Placental pericyte (primary cell): ENCODE results near the genes OR1R1P and CTNS.

- CAGE, long polyA plus RNA, result no peak
These were observed 26.7 kb downstream of the METTL16 start for GRCh38 chr17:2484861-2485461.

DNA sequence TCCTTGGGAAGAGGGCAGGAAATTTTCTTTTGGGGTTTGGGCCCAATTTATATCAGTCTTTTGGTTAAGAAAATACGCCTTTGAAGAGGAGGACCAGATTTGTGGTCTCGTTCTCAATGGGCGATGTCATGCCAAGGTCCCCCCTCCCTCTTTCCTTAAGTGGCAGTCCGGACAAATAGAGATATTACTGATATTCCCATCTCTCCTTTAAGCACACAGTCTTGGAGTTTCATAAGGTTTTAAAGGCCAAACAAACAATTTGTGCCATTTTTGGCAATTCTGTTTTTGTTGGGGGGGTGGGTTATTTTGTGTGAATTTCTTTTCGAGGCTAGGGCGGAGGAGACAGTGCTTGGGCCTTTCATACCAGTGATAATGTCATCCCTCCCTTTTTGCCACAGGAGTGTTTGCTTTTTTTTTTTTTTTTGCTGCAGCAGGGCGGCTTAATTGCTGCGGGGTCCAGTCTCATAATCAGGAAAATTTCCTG is 1.6 kb downstream of the PAFAH1B1 start:
- CAGE, long polyA plus RNA, result no peak

DNA sequence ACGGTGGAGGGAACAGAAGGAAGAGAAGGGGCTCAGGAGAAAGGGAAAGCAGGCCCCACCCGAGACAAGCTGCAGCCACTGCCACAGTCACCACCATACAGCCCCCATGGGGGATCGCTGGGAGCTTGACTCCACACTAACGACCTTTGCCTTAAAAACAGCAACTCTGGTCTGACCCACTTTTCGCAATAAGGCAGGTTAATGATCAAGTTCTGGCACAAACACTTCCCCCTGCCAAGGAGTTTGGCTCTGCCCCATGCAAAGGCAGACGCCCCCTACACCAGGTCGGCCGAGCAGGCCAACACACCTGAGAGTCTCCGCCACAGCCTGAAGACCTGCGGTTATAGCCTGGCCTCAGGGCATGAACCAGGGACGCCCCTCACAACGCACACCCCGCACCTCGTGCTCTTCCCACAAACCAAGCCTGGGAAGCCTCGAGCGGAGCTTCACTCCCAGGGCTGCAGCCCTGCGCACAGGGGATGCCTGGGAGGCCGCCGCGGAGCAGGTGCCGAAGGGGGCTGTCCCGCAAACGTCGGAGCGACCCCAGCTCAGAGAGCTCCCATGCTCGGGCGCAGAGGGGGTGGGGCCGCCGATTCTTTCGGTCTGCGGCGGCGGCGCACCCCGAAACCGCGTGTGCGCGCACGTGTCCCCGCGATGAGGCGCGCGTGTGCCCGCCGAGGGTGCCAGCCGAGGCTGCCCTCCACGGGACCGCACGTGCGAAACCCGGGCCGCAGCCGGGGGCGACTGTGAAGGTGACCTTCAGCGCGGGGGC is 724 bp downstream of the CLUH start:
- CAGE, long polyA plus RNA, result no peak

GRCh38 chr17:2797491-2798208 is 1.4 kb downstream of the RAP1GAP2 start:
- CAGE, long polyA plus RNA, result no peak

GRCh38 chr17:2812167-2812737 is 16.0 kb downstream of the RAP1GAP2 start:
- CAGE, long polyA plus RNA, result no peak

DNA sequence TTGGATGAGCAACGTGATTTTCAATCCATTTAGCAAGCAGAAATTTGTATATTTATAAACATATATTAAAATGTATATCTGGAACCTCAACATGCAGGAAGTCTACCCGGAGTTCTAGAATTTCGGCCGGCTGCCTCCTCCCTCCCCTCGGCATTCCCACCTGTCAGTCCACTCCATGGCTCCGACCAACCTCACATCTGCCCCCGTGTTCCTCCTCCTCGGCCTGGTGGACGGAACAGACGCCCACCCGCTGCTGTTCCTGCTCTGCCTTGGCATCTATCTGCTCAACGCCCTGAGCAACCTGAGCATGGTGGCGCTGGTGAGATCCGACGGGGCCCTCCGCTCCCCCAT is at the start of gene OR1R1P:
TSS of gene OR1R1P (plus strand) at position 176 of the 351 bp plus-strand sequence.
- CAGE, long polyA plus RNA, result no peak

GRCh38 chr17:3610518-3611197 is 1.4 kb upstream of the TRPV1 start:
- CAGE, long polyA plus RNA, result no peak

GRCh38 chr17:3635990-3637099 is at the start of gene CTNS:
CTNS (plus strand) TSS chr17:3636760.
- CAGE, long polyA plus RNA, result no peak

GRCh38 chr17:3657829-3658893 is 10.2 kb downstream of the TAX1BP3 start:
- CAGE, long polyA plus RNA, result no peak

- CAGE, long polyA plus RNA, result no peak
These were observed 2.4 kb downstream of the ITGAE start for GRCh38 chr17:3798401-3799210.

- CAGE, long polyA plus RNA, result no peak
These were observed 915 bp downstream of the CAMKK1 start for GRCh38 chr17:3891597-3892678.

DNA sequence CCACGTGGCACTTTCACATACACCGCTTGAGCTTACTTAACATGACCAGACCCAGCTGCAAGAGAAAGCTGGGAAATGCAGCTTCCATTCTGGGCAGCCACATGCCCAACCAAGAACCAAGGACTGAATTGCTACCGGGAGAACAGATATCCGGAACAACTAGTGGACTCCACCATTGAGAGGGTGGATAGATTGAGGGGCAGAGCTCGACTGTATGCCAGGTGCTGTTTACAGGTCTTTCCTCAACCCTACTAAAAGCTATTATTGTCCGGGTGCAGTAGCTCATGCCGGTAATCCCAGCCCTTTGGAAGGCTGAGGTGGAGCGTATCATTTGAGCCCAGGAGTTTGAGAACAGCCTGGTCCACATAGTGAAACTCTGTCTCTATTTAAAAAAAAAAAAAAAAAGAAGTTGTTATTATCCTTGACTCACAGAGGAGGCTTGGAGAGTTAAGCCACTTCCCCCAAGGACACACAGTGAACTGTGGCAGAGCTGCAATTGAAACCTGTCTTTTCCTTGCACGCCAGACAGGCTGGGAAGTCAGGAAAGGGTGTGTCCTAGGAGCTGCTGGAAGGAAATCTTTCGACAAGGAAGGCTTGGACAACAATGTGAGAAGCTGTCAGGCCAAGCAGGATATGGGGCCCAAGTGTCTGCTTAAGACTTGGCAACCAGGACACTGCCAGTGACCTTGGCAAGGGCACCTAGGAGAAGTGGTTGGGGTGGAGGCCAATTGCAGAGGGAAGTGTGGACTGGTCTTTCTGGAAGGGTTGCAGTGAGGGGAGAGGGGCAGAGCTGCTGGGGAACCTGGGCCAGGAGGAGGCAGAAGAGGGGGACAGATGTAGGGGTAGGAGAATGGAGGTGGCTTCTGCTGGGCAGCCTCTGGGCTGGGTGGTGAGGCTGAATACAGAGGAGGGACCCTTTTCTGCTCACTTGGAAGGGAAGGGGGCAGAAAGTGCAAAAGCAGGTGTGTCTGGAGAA is 1.9 kb upstream of the CAMKK1 start:
- CAGE, long polyA plus RNA, result no peak

GRCh38 chr17:3896312-3896828 is 3.5 kb upstream of the CAMKK1 start:
- CAGE, long polyA plus RNA, result no peak

DNA sequence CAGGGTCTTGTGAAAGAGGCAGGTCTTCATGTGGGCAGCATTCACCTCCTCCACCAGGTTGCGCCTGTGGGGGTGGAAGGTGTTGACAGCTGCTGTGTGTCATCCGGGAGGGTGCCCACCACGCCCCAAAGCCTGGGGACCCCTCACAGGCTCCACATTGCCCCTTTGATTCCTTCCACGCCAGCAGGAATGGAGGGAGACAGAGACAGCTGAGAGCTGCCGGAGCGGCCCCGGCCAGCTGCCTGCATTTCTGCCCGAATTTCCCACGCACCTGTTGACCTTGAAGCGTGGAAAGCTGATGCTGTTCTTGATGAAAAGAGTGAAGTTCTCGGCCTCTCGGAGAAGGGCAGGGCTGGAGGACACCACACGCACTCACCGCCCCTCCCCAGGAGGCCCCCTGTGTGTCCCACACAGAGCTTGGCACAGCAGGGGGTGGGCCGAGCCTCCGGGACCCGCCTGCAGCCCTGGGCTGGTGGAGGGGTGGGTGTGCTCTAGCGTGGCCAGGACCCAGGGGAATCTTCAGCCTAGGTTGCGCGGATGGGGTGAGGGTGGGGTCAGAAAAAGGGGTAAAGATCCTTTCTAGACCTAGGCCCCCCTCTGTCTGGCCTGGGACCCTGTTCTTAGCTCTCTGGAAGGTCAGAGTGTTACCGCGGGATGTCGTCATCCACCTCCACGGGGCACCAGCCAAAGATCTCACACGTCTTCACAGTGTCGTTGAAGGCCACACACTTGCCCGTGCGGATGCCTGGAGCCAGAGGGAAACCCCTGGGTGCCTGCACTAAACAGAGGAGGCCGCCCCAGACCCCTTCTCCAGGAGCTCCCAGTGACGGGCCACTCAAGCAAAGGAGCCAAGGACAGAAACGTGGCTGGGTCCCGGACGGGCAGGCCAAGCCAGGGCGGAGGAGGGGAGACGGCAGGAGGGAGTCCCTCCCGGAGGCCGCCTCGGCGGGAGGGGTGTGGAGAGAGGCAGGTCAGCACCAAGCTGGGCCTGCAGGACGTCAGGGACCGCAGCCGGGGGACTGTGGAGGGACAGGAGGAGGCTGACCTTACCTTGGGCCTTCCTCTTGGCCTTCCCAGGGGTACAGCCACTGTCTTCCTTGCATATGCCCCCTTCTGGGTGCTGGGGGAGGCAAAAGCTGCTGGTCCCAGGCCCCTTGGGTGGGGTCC is 10.8 kb upstream of the CAMKK1 start:
- CAGE, long polyA plus RNA, result no peak

DNA sequence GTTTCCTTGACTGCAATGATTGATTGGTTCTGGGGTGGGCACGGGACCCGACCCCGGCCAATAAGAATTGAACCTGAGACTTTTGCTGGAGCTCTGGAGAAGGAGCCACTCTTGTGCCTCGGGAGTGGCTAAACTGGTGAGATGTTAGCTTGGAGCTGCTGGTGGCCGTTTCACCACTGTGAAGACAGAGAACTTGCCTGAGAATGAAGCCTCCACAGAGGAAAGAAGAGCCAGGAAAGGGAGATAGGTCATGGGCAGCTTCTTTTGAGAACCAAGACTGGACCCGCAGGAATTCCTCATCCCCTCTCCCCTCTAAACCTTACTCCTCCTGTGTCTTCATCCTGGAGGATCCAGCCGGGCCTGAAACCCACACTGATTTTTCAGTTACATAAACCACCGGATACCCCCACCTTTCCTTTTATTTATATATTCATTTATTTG is 4.4 kb downstream of the P2RX1 start:
- CAGE, long polyA plus RNA, result no peak

DNA sequence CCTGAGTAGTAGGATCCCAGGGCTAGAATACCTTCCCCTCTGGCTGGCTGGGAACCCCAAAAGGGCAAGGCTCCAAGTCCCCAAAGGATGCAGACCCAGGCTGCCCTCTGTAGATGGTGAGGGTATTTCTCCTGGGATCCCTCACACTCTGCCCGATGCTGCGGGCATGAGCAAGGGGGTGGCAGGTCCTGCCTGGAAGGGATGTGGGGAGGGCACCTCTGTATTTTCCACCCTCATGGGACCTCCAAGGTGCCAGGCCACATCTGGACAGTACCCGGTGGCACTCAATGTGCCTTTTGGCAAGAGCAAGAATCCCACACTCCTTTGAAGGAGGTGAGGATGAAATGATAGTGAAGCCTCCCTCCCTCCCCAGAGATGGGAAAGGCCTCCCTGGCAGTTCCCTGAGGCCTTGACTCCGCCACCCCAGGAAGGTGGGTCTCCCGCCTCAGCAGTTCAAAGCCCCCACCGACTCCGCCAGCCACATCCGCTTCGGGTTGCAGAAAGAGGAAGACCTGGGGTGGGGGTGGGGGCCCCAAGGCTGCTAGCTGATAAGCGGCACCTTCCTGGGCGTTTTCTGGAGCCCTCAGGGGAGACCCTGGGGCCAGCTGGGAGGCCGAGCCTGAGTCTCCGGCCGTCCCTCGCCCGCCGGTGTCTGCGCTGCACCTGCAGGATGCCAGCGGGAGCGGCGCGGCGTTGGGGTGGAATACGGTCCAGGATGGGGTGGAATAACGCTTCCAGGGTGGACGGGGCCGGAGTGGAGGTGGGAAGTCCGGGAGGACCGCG is 894 bp downstream of the ATP2A3 start:
- CAGE, long polyA plus RNA, result no peak

- CAGE, long polyA plus RNA, result no peak
These were observed 16.5 kb upstream of the ATP2A3 start for GRCh38 chr17:3980767-3981082.

GRCh38 chr17:3985736-3986306 is 21.6 kb upstream of the ATP2A3 start:
- CAGE, long polyA plus RNA, result no peak

- CAGE, long polyA plus RNA, result no peak
These were observed 40.3 kb upstream of the ATP2A3 start for GRCh38 chr17:4004156-4005332.

GRCh38 chr17:4032751-4033139 is 68.5 kb upstream of the ATP2A3 start:
- CAGE, long polyA plus RNA, result no peak